Keratinocyte (primary cell): ENCODE results near the gene EVI5.

DNA sequence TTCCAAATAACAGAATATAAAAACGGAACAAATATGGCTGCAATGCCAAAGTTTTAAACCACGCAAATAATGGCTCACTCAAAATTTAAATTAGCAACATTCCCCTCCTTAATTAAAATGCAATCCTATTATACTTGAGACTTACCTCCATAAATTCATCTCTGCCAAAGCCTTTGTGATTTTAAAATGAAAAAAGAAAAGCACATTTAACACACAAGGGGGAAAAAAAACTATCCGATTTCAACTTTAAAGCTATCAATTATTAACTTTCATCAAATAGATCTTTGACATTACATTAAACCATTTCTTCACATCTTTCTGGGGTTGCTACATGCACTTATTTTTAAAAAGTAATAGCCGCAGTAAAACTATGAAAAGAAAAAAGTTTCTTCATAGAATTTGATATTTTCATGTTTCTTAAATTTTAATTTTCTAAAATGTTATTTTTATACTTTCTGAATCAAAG is 71.0 kb downstream of the EVI5 start:
CAGE:
- cytosol, long polyA minus RNA, result no peak
- cytosol, long polyA plus RNA, result no peak
- long polyA plus RNA, result no peak
- nucleus, long polyA minus RNA, result no peak
- nucleus, long polyA plus RNA, result no peak

DNA sequence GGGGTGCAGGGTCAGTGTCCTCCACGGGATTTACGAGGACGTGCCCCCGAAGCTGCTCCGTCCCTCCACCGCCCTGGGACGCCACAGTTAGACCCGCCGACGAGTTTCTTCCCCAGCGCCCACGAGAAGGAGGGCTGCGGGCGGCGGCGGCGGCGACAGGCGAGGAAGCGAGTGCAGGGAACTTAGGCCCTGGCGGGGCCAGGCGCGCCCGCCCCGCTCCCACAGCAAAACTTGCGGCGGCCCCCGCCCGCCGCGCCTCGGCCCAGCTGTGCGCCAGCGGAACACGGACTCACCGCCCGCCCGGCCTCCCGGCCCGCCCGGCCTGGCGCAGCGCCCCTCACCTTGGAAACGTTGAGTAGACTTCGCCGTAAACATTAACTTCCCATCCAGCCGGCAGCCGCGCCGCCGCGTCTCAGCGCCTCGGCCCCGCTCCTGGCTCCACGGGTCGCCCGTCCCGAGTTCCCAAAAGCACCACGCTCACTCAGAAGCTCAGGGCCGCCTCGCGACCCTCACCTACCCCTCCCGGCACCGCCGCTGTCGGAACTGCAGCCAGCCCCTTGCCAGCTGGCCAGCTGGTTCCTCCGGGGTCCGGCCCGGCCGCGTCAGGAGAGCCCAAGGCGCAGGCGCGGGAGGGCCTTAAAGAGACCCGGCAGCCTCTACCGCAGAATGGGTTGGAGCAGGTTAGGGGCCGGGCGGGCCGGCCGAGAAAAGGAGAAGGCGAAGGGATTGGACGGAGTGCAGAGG is at the start of gene EVI5:
Gene EVI5, minus strand, starts transcription at position 614 of the 744 bp plus-strand sequence.
CAGE:
- cytosol, long polyA minus RNA, result no peak
- cytosol, long polyA plus RNA, result no peak
- long polyA plus RNA, result no peak
- nucleus, long polyA minus RNA, result start-site peak on the minus strand centred at position 592 of the sequence, 52 bp wide, 29 reads
- nucleus, long polyA plus RNA, result no peak

CAGE:
- cytosol, long polyA minus RNA, result no peak
- cytosol, long polyA plus RNA, result no peak
- long polyA plus RNA, result no peak
- nucleus, long polyA minus RNA, result no peak
- nucleus, long polyA plus RNA, result no peak
Observed at GRCh38 chr1:92963180-92963710, 2.0 kb upstream of the DIPK1A start.

CAGE:
- cytosol, long polyA minus RNA, result no peak
- cytosol, long polyA plus RNA, result no peak
- long polyA plus RNA, result no peak
- nucleus, long polyA minus RNA, result no peak
- nucleus, long polyA plus RNA, result no peak
Observed at GRCh38 chr1:93317294-93317736, 28.4 kb upstream of the DR1 start.

DNA sequence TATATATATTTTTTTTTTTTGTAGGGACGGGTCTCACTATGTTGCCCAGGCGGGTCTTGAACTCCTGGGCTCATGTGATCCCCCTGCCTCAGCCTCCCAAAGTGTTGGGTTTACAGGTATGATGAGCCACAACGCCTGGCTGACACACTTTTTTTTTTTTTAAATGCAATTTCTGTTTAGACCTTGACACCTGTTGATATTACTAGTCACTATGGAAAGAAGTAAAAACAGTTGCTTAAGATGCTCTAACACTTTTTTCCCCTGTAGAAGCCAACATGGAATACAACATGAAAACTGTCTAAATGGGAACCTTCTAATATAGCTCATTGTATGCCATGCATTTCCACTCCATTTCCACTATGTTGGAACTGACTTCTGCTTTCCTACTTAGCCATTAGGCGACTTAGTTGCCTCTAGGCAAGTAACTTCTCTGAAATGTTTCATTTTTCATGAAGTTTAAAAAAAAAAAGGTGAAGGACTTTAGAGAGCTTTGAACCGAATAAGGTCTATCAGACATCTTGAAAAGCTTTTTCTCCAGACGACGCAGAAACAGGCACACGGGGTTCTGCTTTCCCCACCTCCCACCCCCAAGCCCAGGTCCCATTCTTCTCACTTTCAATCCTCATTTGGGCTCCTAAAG is 717 bp upstream of the DR1 start:
CAGE:
- cytosol, long polyA minus RNA, result no peak
- cytosol, long polyA plus RNA, result no peak
- long polyA plus RNA, result no peak
- nucleus, long polyA minus RNA, result no peak
- nucleus, long polyA plus RNA, result no peak

CAGE:
- cytosol, long polyA minus RNA, result no peak
- cytosol, long polyA plus RNA, result no peak
- long polyA plus RNA, result start-site peak on the minus strand at chr1:93345790-93345809, 39 and 36 reads in 2 replicates
- nucleus, long polyA minus RNA, result start-site peak on the minus strand at chr1:93345731-93345842, 20 reads
- nucleus, long polyA plus RNA, result start-site peak on the minus strand at chr1:93345617-93345824, 386 and 535 reads in 2 replicates
Observed at GRCh38 chr1:93345510-93345866, 219 bp upstream of the DR1 start.

CAGE:
- cytosol, long polyA minus RNA, result no peak
- cytosol, long polyA plus RNA, result no peak
- long polyA plus RNA, result no peak
- nucleus, long polyA minus RNA, result no peak
- nucleus, long polyA plus RNA, result no peak
Observed at GRCh38 chr1:93346808-93347022, 1.0 kb downstream of the DR1 start.

GRCh38 chr1:93662654-93663473 is 18.8 kb downstream of the BCAR3 start:
CAGE:
- cytosol, long polyA minus RNA, result no peak
- cytosol, long polyA plus RNA, result no peak
- long polyA plus RNA, result no peak
- nucleus, long polyA minus RNA, result no peak
- nucleus, long polyA plus RNA, result no peak

DNA sequence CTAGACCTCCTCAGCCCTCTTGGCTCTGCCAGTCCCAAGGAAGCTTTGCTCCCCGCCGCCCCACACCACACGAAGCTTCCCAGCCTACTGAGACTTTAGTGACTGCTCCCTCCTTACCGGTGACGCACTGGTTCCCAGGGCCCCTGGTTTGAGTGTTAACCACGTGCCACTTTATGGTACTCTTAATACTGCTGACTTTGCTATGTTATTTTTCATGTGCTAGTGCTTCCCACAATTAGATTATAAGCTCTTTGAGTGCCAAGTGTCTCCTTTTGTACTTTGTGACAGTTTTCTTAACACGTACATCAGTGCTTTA is 61.1 kb downstream of the DNTTIP2 start:
CAGE:
- cytosol, long polyA minus RNA, result no peak
- cytosol, long polyA plus RNA, result no peak
- long polyA plus RNA, result no peak
- nucleus, long polyA minus RNA, result no peak
- nucleus, long polyA plus RNA, result no peak

DNA sequence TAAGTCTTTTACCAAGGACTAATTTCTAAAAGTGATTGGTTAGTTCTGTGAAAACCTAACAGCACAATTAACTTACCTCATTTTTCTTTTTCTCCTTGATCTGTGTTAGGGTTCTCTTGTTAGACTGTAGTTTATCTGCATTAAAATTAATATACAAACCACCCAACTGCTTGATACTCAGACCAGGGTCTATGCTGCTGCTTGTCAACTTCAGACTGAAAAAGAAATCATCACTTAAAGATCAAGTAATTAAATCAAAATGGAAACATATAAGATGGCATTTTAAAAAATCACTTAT is 3.5 kb downstream of the DNTTIP2 start:
CAGE:
- cytosol, long polyA minus RNA, result no peak
- cytosol, long polyA plus RNA, result no peak
- long polyA plus RNA, result no peak
- nucleus, long polyA minus RNA, result no peak
- nucleus, long polyA plus RNA, result no peak

GRCh38 chr1:93904109-93904634 is 5.1 kb downstream of the GCLM start:
CAGE:
- cytosol, long polyA minus RNA, result no peak
- cytosol, long polyA plus RNA, result no peak
- long polyA plus RNA, result no peak
- nucleus, long polyA minus RNA, result no peak
- nucleus, long polyA plus RNA, result no peak

DNA sequence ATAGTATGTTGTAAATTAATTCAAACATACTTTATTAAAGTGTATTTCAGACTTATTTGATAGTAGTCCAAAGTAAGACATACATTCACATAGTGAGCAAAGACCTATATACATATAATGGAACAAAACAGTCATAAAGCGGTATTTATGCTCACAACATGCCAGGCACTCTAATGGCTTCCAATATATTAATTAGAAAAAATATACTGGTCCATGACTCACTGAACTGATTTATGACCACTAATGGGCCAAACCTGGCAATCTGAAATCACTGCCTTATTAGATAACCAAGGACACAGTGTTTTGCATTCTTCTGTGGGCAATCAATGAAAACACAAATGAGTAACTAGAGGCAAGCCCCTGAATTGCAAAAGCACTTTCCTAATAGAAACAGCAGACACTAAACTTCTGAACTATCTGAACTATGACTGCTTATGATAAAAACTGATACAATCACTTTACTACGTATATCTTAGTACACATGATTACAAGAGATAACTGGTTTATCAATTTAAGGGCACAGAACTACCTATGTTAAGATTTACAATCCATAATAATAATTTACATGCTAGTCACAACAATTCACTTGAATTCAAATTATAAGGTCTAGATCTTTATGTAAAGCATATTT is 3.5 kb downstream of the GCLM start:
CAGE:
- cytosol, long polyA minus RNA, result no peak
- cytosol, long polyA plus RNA, result no peak
- long polyA plus RNA, result no peak
- nucleus, long polyA minus RNA, result no peak
- nucleus, long polyA plus RNA, result no peak

CAGE:
- cytosol, long polyA minus RNA, result no peak
- cytosol, long polyA plus RNA, result no peak
- long polyA plus RNA, result no peak
- nucleus, long polyA minus RNA, result no peak
- nucleus, long polyA plus RNA, result no peak
Observed at GRCh38 chr1:94125640-94125963, 4.7 kb upstream of the ABCA4 start.

CAGE:
- cytosol, long polyA minus RNA, result no peak
- cytosol, long polyA plus RNA, result no peak
- long polyA plus RNA, result no peak
- nucleus, long polyA minus RNA, result no peak
- nucleus, long polyA plus RNA, result no peak
Observed at GRCh38 chr1:94173887-94174525, 53.1 kb upstream of the ABCA4 start.

CAGE:
- cytosol, long polyA minus RNA, result no peak
- cytosol, long polyA plus RNA, result no peak
- long polyA plus RNA, result no peak
- nucleus, long polyA minus RNA, result no peak
- nucleus, long polyA plus RNA, result no peak
Observed at GRCh38 chr1:94218834-94219725, 18.3 kb downstream of the ARHGAP29 start.

CAGE:
- cytosol, long polyA minus RNA, result no peak
- cytosol, long polyA plus RNA, result no peak
- long polyA plus RNA, result no peak
- nucleus, long polyA minus RNA, result no peak
- nucleus, long polyA plus RNA, result no peak
Observed at GRCh38 chr1:94319018-94319662, 81.8 kb upstream of the ARHGAP29 start.

GRCh38 chr1:94322571-94323325 is 85.4 kb upstream of the ARHGAP29 start:
CAGE:
- cytosol, long polyA minus RNA, result no peak
- cytosol, long polyA plus RNA, result no peak
- long polyA plus RNA, result no peak
- nucleus, long polyA minus RNA, result no peak
- nucleus, long polyA plus RNA, result no peak

DNA sequence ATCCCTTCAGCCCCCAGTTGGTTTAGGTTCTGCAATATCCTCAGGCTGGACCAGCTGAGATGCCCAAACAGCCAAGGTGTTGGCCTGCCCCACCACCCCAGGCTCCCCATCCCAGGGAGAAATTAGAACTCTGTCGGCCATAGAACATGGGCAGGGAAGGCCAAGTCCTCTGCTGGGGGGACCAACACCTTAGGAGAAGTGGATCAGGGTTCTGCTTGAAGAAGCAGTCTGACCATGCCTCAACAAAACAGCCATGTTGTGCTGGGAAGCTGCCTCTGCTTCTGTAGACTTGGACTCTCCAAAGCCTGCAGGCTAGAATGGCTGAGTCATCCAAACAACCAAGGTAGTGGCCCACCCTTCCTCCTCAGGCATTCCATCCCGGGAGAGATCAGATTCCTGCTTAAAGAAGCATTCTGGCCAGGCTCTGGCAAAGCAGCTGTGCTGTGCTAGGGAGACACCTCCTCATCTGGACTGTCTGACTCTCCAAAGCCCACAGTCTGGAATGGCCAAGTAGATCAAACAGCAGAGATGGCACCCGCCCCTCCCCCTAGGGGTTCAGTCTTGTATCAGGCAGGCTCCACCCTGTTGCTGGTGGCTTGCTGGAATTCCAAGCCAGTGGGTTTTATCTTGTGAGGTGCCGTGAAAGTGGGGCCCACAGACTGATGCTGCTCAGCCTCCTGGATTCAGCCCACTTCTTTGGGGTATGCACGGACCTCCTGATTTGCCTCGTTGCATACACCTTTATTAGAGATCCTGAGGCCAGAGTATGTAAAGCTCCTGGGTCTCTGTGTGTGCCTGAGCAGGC is 38.3 kb upstream of the F3 start:
CAGE:
- cytosol, long polyA minus RNA, result no peak
- cytosol, long polyA plus RNA, result no peak
- long polyA plus RNA, result no peak
- nucleus, long polyA minus RNA, result no peak
- nucleus, long polyA plus RNA, result no peak

GRCh38 chr1:94758007-94758433 is 62.1 kb upstream of the SLC44A3 start:
CAGE:
- cytosol, long polyA minus RNA, result no peak
- cytosol, long polyA plus RNA, result no peak
- long polyA plus RNA, result no peak
- nucleus, long polyA minus RNA, result no peak
- nucleus, long polyA plus RNA, result no peak

GRCh38 chr1:94922445-94923469 is 4.2 kb downstream of the CNN3 start:
CAGE:
- cytosol, long polyA minus RNA, result no peak
- cytosol, long polyA plus RNA, result no peak
- long polyA plus RNA, result no peak
- nucleus, long polyA minus RNA, result no peak
- nucleus, long polyA plus RNA, result no peak